Metastatic Liver Carcinoma in the Lung (tissue), 2 donors: Measurements from ENCODE around the gene TDRD9.

DNA sequence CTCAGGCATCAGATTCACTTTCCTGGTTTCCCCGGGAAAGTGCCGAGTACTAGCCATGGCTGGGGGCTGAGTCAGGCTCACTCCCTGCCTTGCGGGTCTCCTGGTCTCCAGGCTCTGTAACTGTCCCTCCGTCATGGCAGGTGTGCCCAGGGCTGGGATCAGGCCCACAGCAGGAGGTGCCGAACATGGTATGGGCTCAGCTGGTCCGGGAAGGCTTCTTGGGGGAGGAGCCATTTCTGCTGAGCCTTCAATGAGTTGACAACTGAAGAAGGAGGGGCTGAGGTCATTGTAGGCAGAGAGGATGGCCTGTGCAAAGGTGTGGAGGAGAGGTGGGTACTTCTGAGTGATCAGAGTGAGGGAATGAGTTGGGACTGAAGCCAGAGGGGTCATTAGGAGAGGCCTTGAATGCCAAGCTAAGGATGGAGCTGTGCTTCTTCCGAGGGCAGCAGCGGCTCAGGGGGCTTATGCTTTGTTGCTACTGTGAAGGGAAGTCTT, 745 bp downstream of the EXOC3L4 start:
- PRO-cap, 2 experiments, result no peak in any of the 2 experiments

GRCh38 chr14:103121080-103121526, 2.2 kb upstream of the TNFAIP2 start:
- PRO-cap, 2 experiments, result peak in 2 of 2 experiments; most common plus-strand start chr14:103121476 (in 2); most common minus-strand start chr14:103121353 (in 1)

GRCh38 chr14:103125777-103126626, 2.7 kb downstream of the TNFAIP2 start:
- PRO-cap, 2 experiments, result no peak in any of the 2 experiments

DNA sequence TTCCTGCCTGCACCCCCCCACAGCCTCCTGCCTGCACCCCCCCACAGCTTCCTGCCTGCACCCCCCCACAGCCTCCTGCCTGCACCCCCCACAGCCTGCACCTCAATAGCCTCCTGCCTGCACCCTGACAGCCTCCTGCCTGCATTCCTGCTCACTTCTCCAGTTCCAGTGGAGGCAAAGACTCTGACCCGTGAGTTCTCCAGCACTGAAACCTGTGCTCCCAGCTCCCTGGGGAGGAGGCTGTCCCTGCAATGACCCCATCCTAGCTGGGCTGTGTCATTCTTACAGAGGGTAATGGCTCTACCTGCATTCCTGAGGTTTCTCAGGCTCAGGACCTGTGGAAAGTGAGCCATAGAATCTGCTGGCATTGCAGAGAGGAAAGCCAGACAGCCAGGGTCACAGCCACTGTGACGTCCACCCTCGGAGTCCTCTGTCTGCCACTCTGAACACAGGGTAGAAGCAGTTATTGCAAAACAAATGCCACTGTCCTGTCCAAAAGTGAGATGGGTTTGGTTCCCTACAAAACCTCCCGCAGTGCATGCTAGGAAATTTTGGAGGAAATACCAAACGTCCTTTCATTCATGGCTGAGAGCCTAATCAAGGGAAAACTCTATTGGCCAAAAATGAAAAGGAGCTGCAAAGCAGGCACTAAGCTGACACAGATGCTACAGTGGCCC, 37.7 kb downstream of the TNFAIP2 start:
- PRO-cap, 2 experiments, result peak in 1 of 2 experiments; most common minus-strand start position 436 of the sequence (in 1)

DNA sequence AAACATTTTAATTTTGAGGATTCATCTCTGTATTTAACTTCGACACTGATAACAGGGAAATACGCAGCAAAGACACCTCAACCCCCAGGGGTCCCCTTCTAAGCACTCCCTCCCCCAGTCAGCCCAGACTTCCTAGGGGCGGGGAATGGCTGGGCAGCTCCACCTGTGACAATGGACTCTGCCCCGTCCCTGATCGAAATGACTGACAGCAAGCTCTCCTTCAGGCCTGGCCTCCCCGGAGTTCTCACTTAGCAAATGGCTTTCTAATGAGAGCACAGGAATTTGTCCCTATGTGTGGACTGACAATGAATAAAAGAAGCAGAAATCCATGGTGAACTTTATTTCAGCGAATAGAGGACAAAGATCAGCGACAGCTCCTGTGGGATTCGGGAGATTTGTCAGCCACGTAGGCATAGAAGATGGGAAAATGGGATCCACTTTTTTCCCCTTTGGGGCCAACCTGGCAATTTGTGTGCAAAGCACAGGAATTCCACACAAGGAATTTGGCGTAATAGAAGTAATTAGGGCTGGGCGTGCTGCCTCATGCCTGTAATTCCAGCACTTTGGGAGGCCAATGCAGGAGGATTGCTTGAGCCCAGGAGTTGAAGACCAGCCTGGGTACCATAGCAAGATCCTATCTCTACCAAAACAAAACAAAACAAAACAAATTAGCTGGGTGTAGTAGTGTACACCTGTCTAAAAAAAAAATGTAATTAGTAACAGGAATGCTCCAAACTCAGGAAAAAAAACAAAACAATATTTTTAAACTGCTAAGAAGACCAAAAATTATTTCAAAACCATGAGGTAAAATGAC, 63.8 kb downstream of the TNFAIP2 start:
- PRO-cap, 2 experiments, result peak in 1 of 2 experiments; most common plus-strand start position 342 of the sequence (in 1); most common minus-strand start position 199 of the sequence (in 1)

- PRO-cap, 2 experiments, result no peak in any of the 2 experiments
Measured at GRCh38 chr14:103319321-103319892, 14.6 kb upstream of the EIF5 start.

GRCh38 chr14:103329694-103330327, 4.2 kb upstream of the EIF5 start:
- PRO-cap, 2 experiments, result no peak in any of the 2 experiments

DNA sequence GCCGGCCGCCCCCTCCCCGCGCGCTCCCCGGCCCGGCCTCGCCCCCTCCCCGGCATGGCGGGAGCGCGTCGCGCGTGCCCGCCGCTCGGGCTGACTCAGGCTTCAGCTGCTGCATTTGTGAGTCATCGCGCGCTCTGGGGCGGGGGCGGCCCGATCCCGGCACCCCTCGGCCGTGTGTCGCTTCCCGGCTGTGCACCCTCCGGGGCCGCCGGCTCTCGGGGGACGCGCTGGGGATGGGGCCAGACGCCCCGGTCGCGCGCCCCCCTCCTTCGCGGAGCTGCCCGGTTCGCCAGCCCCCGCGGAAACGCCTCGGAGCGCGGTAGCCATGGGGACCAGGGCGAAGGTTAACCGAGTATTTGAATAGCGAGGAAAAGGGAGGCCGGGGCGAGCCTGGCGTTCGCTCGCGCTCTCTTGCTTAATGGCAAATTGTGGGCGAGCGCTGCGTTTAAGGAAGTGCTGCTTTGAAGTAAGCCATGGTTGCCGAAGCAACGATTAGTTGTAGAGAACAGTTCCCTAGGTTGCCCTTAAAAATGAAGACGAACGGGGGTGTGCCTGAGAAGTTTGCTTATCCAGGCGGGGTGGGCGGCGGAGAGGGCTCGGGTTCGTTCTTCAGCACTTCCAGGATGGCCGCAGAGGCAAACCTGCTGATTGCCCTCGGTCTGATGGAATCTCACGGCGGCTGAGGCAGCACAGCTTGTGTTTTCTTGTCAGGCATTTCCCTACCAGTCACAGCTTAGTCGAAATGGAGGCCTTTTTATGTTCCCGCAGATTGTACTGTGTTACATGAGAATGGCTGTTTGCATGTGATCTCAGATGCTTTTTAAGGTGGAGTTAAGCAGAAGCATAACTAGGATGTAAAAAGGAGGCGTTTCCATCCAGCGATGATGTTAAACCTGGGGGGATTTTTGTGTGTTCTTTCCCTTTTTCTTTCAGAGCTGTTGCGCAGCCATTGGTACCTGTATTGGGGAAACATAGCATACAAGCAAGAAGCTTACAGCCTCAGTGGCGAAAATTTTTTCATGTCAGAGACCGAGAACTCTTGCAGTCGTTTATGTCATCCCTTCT, 1.0 kb downstream of the EIF5 start:
- PRO-cap, 2 experiments, result peak in 2 of 2 experiments; most common plus-strand start position 120 of the sequence (in 1); most common minus-strand start position 420 of the sequence (in 2)

GRCh38 chr14:103335785-103336226, 1.8 kb downstream of the EIF5 start:
- PRO-cap, 2 experiments, result no peak in any of the 2 experiments

GRCh38 chr14:103361668-103362223, 23.5 kb upstream of the MARK3 start:
- PRO-cap, 2 experiments, result no peak in any of the 2 experiments

DNA sequence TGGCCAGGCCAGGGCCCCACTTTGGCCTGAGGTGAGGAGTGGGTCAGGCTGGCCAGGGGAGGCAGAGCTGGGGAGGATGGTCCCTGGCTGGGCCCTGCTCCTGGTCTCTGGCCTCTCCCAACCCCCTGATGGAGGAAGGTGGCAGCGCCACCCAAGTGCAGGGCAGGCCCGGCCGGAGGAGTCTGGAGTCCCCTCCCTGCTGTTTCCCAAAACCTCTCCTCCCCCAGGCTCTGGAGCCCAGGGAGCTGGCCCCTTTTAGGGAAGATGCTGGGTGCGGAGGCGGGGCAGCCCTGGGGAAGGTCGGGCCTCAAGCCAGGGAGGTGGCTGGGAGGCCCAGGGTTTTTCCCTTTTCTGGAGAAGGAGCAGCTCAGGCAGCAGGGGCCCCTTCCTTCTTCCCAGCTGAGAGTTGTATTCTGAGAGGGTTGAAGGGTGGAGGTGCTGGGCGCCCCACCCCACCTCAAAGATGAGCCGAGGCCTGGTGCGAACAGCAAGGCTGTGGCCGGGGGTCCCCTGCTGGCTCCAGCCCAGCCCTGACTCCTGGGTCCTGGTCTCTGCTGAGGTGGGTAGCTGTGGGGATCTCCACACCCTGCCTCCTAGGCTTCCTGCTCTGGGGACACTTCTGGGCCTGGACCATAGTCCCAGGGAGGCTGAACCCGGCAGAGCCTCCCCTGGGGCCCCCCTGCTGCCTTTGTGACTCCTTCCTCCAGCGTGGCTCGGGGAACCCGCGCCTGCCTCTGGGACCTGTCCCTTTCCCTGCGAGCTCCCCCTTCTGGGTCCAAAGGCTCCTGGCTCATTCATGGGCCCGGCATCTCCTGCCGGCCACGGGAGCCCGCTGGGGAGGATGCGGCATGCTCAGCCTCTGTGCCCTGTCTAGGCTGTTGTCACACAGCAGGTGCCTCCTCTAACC, 4.2 kb downstream of the TRMT61A start:
- PRO-cap, 2 experiments, result no peak in any of the 2 experiments

- PRO-cap, 2 experiments, result peak in 1 of 2 experiments; most common minus-strand start chr14:103673180 (in 1)
Measured at GRCh38 chr14:103672975-103673653, 42.1 kb downstream of the XRCC3 start.

DNA sequence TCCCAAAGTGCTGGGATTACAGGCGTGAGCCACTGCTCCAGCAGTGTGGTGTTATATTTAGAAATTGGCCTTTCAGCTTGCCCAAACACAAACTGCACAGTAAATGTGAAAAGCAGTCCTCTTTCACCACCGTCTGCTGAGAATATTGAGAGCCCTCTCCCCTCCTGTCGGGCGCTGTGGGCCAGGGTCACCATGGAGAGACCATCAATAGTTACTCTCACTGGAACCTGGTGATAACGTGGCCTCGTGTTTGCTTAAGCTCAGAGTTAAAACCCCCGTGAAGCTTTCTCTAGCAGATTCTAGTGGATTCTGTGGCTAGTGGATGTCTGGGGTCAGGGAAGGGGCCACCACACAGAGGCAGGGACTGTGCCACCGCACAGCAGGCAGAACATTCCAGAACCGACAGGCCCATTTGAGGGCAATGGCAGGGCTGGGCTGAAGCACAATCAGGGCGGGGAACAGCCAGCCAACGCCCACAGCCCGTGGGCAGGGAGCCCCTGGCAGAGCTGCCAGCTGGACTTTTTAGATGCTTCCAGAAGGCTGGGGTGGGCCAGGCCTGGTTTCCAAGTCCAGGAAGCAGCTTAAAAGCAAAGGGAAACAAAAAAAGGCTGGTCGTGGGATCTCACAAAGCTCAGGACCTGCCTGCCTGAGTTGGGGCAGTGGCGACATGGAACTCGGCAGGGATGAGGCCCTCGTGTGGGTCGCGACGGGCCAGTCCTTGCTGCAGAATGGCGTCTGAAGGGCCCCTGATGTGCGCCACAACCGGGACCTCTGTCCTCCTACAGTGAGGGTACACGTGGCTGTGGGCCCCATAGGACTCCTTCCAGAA, 7.5 kb downstream of the ZFYVE21 start:
- PRO-cap, 2 experiments, result no peak in any of the 2 experiments

- PRO-cap, 2 experiments, result no peak in any of the 2 experiments
Measured at GRCh38 chr14:103742050-103742531, 26.5 kb downstream of the ZFYVE21 start.

DNA sequence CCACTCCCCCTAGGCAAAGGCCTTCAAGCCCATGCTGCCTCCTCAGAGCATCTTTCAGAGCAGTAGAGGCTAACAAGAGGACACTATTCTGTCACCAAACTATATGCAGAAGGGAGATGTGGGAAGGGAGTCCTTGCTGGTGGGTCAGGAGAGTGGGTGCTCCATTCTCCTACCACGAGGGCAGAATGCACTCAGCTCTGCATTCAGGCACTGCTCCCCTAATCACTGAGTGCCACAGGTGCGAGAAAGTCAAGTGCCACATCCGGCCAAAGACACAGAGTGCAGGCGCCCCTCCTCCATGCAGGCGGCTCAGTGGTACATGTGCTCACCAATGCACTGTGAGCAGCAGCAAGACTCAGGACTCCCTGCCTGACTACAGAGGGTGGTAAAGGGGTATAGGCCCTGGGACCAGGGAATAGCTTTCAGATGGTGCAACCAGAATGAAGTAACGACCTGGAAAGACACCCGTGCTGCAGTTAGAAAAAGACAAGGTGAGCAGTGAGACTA, 32.9 kb downstream of the ZFYVE21 start:
- PRO-cap, 2 experiments, result no peak in any of the 2 experiments

GRCh38 chr14:103797281-103797680, 50.1 kb downstream of the PPP1R13B start:
- PRO-cap, 2 experiments, result no peak in any of the 2 experiments

GRCh38 chr14:103909960-103910650, 11.2 kb downstream of the ATP5MJ start:
- PRO-cap, 2 experiments, result peak in 1 of 2 experiments; most common minus-strand start chr14:103910380 (in 1)

DNA sequence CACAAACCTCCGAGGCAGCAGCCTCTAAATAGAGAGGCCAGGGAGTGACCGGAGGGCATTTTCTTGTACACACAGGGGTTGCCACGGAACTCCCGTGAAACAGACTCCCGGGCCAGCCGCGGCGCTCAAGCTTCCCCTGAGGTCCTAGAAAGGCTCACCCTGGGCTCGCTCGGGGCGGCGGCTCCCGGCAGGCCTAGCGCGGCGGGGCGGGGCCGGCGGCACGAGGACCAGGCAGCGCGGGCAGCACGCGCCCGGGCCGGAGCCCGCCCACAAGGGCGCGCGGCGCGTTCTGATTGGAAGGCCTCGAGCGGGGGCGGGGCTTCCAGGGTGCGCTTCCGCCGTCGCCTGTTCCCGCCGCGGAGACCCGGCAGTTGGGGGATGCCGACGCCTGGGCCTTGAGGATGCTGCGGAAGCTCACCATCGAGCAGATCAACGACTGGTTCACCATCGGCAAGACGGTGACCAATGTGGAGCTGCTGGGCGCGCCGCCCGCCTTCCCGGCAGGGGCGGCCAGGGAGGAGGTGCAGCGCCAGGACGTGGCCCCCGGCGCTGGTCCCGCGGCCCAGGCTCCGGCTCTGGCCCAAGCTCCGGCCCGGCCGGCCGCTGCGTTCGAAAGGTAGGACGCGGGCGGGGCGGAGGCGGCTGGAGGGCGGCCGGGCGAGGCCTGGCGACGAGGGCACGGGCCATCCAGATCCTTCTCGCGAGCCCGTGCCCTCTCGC, at the start of gene TDRD9:
TDRD9 (plus strand) TSS at position 348 of the 720 bp plus-strand sequence.
- PRO-cap, 2 experiments, result no peak in any of the 2 experiments

DNA sequence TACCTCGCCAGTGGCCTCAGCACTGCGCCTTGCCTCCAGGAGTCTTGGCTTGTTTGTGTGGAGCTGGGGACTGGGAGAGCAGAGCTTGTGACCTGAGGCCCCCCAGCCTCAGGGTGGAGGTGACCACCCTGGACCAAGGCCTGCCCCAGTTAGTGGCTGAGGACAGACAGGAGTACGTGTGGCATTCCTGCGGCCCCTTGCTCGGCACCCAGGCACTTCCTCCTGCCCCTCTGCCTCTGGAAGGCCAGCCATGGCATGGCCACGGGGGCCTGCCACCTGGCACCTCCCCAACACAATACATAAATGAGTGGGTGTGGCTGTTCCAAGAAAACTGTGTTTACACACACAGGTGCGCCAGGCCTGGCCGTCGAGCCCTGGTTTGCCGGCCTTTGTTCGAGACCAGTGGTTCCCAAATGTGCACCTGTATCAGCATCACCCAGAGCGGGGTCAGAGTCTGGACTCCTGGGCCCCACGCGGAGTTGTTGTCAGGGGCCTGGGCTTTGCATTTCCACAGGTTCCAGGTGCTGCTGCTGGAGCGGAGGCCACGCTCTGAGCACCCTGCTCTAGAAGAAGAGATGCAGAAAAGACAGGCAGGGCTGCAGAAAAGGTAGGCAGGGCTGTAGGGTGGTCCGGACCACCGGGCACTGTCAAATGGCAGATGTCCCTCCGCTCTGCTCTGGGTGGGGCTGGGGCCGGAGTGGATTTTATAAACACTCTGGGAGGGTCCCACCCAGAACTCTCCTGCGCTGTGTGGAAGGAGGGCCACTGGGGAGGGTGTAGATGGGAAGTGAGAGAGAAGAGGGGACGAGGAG, 4.3 kb upstream of the ASPG start:
- PRO-cap, 2 experiments, result no peak in any of the 2 experiments

DNA sequence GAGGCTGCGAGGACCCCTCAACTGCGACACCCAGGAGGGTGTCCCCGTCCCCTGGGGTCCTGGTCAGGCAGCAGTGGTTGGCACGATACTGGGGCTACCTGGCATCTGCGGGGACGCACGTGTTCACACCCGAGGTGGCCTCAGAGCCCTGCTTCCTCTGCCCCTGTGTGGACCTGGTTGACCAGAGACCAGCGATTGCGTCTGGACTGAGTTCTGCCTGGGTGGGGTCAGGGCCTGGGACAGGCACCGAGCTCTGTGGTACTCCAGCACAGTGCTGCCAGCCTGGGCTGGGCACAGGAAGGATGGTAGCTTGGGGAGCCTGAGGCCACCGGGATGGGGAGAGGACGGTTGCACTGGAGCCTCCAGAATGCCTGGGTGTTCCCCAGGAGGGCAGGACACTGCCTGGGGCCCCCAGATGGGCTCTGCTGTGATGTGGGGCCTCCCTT, 768 bp downstream of the ASPG start:
- PRO-cap, 2 experiments, result no peak in any of the 2 experiments